Neuron (in vitro differentiated cells): ENCODE results near the gene ATG7.

GRCh38 chr3:10189466-10190209 is 24.9 kb downstream of the IRAK2 start:
- PRO-cap = no peak

DNA sequence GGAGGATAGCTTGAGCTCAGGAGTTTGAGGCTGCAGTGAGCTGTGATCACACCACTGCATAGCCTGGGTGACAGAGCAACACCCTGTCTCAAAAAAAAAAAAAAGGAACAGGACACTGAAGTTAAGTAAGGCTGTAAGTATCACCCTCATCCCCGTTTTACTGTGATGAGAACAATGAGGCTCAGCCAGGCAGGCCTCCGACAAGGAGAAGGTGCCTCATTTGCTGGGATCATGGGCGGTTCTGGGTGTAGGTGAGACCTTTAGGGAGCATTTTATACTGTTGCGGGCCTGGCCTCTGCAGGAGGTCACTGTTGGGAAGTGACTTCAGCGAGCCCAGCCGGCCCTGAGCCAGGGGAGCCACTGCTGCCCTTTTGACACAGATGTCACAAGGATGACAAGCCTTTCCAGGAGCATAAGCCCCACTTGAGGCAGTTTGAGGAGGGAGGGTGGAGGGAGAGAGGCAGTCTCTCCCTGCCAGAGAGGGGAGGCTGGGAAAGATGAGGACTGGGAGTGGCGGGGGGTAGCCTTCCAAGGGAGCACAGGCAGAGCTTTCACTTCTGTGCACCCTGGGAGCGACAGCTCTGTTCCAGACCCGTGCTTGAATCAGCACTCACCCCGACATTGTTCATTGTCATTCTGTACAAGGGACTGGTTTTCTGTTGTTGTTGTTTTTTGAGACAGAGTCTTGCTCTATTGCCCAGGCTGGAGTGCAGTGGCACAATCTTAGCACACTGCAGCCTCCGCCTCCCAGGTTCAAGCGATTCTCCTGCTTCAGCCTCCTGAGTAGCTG is 30.9 kb downstream of the IRAK2 start:
- PRO-cap = no peak

DNA sequence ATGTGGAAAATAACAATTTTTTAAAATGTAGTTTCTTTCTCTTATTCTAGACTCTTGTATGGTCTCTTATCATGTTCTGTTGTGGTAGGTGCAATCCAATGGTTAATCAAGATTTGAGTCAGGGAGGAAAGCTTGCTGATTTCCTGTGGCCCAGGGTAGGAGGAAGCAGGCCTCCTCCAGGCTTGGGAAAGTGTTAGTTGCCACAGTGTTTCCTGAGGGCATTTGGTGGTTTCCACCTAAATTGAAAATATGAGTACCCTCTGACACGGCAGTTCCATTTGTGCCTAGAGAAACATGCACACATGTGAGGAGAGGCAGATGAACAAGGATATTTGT is 19.7 kb upstream of the TATDN2 start:
- PRO-cap = no peak

DNA sequence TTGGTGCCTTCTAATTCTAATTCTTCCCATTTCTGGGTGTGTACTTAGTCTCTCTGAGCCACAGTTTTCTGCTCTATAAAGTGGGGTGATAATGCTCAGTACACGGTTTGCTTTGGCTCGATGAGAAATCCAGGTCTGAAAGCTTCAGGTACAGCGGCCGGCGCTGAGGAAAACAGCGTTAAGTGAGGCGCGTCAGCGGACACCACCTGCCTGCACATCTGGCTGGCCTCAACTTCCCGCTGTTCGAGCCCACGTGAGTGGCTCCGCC is 287 bp upstream of the TATDN2 start:
- PRO-cap = no peak

DNA sequence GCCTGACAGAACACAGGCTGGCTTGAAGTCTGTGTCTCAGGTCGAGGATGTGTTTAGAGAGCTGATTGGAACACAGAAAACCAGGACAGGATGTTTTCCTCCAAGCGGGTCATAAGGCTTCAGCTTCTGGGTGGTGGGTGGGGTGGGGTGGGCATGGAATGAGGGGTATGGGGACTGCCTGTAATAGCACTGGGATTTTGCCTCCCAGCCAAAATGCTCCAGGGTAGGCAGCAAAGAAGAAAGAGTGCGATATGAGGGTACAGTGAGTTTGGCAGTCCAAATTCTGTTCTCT is 13.6 kb downstream of the GHRL start:
- PRO-cap = no peak

GRCh38 chr3:10438194-10438955 is 67.0 kb downstream of the ATP2B2 start:
- PRO-cap = no peak

- PRO-cap = no peak
Measured at GRCh38 chr3:10492410-10492673, 13.0 kb downstream of the ATP2B2 start.

- PRO-cap = no peak
Measured at GRCh38 chr3:10764077-10764912, 51.7 kb upstream of the SLC6A11 start.

- PRO-cap = unidirectional peak, plus-strand start at chr3:10992183; unidirectional peak, plus-strand start at chr3:10992289
Measured at GRCh38 chr3:10991856-10992458, 591 bp upstream of the SLC6A1 start.

- PRO-cap = no peak
Measured at GRCh38 chr3:11037145-11038182, 44.9 kb downstream of the SLC6A1 start.

GRCh38 chr3:11060667-11061164 is 68.2 kb downstream of the SLC6A1 start:
- PRO-cap = no peak

DNA sequence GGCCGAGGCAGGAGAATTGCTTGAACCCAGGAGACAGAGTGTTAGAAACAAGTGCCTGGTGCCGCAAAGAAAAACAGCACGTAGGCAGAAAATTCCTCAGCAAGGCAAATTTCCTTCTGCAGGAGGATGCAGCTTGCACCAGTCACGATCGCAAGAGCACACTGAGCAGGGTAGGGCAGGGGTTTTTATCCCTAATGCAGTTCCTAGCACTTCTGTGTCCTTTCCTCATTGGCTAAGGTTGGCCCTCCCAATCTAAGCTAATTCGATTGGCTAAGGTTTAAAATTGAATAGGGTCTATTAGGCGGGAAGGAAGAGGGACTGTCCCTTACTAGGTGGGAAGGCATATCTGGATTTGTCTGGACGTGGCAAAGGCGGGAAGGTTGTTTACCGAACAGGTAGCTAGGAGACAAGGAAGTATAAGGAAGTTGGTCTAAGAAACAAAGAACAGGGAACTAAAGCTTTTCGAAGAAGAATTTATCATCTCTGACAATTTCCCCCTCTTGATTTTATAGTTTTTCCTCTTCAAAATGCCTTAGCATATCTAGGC is 24.9 kb upstream of the ATG7 start:
- PRO-cap = no peak

GRCh38 chr3:11271861-11272918 is at the start of gene ATG7:
Gene ATG7, plus strand, starts transcription at chr3:11272397.
- PRO-cap = bidirectional peak, plus-strand start at chr3:11272423, minus-strand start at chr3:11272223; bidirectional peak, plus-strand start at chr3:11272686, minus-strand start at chr3:11272659

DNA sequence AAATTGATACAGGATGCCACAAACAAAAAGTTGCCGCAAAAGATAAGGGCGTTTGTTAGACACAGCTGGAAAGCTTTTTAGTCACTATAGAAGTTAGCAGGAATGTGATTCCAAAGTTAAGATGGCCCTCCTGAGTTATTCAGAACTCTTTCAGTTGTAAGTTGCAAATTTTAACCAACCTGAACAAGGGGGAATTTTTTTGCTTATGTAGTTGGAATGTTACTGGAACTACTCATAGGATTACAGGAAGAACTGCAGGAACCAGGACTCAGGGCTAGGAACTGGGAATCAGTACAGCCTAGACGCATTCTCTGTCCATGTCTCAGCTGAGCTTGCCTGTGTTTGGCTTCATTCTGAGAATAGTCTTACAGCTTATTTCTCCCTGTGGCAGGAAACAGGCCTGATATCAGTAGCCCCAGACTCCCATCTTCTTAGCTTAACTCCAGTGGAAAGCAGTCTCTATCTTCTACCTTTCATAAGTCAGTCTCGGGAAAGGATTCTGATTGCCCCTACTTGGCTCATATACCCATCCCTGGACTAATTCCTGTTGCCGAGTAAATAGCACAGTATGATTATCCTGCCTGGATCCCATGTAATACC is 166.1 kb downstream of the VGLL4 start:
- PRO-cap = no peak

DNA sequence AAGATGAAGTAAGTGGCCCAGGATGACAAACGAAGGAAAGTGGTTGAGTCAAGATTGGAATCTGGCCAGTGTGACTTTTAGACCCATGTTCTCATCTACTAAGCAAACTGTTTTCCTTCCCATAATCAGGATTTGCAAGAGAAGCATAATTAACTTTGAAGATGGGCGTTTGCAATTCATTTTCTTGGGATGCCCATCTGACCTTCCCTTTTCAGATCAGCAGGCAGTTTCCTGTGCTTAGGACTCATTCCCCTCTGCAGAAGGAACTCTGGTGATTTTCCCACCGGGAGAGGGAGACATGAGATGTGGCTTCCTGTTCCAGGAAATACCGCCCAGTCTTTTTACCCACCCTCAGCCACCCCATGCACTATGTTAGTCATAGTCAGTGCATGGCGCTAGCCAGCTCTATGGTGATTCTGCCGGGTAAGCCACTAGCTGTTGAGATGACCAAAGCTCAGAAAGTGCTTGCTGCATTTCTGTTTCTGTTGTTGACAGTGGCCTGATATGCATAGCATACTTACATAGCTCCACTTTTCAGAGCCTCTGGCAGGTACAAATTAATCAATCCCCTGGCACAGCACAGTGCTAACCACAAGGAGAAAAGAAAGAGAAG is 129.4 kb downstream of the VGLL4 start:
- PRO-cap = no peak

DNA sequence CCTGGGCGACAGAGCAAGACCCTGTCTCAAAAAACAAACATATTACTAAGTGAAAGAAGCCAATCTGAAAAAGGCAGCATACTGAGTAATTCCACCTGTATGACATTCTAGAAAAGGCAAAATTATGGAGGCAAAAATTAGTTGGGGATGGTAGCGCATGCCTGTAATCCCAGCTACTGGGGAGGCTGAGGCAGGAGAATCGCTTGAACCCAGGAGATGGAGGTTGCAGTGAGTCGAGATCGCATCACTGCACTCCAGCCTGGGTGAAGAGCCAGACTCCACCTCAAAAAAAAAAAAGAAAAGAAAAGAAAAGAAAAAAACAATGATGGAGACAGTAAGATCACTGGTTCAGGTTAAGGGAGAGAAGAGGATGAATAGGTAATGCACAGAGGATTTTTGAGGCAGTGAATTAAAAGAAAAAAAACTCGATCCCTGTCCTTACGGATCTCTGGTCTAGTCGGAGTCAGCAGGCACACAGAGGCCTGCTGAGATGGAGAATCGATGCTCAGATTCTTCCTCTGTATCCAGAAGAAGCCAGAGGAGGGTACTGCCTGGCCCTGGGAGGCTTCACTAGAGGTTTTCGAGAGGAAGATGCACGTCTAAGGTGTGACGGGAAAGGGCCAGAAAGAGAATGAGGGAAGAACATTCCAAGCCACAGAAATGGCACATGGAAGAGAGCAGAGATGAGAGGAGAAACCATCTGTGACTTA is 126.5 kb downstream of the VGLL4 start:
- PRO-cap = no peak

DNA sequence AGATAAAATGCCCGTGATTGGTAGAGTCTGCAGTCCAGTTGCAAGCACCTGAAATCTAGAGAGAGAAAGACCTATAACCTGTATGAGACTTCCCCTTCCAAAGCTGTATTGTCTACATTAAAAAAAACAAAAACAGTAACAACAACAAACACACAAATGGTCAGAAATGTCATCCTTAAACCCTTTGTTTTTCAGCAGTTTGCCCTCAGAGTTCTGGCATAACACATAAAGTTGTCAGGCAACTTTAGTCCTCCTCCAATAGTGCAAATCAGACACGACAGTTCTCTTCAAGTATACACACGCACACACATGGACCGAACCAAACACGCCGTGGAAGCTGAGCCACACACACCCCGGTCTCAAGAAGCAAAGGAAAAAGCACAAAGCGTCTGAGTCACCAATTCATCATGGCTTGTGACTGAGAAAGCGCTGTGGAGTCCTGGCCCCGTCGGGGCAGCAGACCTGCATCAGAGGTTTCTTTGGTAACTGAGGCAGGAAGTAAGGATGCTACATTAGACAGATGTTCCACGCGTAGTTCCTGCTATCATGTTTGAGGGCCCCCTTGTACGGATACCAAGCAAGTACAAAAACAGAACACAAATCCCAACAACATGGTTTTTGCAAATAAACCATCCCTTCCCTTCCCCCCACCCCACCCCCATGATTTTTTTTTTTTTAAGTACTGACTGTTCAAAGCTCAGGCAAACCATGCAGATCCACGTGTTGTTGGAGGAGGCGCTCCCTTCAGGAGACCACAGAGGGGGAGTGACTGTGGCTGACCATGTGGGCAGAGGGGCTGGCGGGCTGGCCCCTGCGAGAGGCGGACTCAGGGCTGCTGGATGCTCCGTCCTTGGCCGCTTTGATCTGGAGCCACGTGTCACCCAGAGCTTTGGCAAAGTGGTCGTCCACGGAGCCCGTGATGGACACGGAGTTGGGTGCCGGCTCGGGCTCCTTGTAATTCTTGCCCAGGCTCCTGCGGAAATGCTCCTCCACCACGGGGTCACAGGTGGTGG is 85.6 kb downstream of the VGLL4 start:
- PRO-cap = no peak

DNA sequence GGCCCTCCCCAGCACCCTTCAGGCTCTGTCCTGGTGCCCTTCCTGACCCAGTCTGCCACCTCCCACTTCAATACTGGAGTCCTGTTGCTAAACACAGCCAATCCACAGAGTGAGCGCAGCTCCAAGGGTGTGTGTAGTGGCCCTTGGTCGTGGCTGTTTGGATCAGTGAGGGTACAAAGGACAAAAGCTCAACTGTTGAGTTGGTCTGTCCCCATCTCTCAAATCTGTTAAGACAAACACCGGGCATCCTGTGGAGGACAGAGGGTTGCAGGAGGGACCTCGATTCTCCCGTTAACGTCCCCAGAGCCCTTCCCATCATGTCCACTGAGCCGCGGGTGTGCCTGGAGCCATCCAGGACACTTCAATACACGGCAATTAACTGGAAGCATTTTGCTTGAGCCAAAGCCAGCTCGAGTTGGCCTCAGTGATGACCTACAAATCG is 84.2 kb downstream of the VGLL4 start:
- PRO-cap = no peak

DNA sequence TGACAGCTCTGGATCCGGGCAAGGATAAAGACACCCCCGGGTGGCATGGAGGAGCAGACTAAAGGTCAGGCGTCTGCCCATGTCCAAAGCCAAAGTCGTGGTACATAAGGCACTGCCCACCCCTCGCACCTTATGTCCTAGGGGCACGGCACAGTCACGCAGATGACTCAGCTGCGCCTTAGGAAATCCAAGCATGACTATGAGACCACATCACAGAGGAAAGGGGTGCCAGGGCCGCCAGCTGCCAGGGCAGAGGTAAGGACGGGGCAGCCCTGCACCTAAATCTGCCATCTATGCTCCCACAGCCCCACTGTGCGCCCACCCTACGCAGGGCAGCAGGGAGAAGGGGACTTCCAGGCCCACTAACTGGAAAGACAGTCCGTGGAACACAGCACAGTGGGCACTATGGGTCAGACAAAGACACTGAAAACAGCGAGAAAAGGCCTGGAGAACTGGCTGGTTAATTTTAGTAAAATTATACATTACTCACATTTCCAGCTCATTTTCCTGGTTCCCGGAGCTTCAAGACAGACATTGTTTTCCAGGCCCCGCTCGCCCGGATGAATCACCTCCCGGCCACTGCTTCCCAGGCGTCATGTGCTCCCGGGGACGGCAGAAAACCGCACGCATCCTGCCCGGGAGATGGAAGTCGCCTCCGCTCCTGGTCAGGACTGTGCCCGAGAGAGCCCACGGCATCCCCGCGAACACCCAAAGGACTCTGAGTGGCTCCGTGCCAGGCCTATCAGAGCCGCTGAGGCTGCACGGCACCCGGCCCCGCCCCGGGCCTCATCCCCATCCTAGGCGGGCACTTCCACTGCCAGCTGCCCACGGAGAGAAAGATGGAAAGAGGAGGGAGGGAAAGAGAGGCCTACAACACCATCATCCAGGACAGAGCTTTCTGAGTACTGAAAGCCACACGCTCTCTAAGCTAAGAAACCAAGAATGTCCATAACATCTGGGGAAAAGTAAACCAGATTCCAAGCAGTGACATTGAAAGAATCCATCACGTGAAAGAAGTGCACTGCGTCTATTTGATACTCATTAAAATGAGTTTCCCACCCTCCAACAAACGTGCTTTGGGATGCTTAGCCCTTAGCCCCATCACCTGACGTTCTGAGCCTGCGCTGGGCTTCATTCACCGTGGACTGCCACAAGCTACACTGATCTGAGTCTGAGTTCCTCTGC is 75.2 kb downstream of the VGLL4 start:
- PRO-cap = no peak

- PRO-cap = no peak
Measured at GRCh38 chr3:11570825-11571491, 72.8 kb downstream of the VGLL4 start.